ENCODE data around the genes STAB1, NT5DC2, MUSTN1 and SELENOK.

- PRO-cap: no peak
These were observed 8.4 kb downstream of the PPM1M start for GRCh38 chr3:52253698-52254712.

GRCh38 chr3:52299926-52300678 lies 12.5 kb downstream of the GLYCTK start:
- PRO-cap: no peak

GRCh38 chr3:52311409-52312182 lies 4.5 kb upstream of the DNAH1 start:
- PRO-cap: no peak

DNA sequence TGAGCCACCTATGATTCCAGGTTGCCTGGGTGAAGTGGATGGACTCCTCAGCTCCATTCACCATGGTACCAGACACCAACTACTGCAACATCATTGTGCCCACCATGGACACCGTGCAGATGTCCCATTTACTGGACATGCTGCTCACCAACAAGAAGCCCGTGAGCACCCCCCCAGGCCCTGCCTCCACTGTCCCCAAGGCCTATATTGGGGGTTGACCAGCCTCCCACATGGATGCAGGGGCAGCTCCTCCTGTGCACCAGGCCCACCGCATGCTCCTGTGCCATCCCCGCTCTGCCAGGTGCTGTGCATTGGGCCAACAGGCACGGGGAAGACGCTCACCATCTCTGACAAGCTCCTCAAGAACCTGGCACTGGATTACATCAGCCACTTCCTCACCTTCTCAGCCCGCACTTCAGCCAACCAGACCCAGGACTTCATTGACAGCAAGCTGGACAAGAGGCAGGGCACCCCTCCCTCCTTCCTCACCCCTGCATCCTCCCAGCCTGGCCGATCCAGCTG lies 37.8 kb downstream of the BAP1 start:
- PRO-cap: no peak

- PRO-cap: no peak
These were observed 36.8 kb downstream of the BAP1 start for GRCh38 chr3:52372905-52373475.

- PRO-cap: no peak
These were observed 1.4 kb downstream of the BAP1 start for GRCh38 chr3:52408283-52409026.

DNA sequence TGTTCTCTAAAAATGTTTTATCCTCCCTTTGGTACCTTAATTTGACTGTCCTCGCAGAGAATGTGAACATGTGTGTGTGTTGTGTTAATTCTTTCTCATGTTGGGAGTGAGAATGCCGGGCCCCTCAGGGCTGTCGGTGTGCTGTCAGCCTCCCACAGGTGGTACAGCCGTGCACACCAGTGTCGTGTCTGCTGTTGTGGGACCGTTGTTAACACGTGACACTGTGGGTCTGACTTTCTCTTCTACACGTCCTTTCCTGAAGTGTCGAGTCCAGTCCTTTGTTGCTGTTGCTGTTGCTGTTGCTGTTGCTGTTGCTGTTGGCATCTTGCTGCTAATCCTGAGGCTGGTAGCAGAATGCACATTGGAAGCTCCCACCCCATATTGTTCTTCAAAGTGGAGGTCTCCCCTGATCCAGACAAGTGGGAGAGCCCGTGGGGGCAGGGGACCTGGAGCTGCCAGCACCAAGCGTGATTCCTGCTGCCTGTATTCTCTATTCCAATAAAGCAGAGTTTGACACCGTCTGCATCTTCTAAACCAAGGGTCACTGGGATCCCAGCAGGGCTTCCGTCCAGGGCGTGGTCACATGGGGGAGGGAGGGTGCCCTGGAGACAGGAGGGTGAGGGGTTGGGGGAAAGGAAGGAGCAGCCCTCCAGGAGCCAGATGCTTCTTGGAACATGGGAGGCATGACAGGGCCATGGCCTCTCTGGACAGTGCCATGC lies 2.4 kb upstream of the STAB1 start:
- PRO-cap: no peak

DNA sequence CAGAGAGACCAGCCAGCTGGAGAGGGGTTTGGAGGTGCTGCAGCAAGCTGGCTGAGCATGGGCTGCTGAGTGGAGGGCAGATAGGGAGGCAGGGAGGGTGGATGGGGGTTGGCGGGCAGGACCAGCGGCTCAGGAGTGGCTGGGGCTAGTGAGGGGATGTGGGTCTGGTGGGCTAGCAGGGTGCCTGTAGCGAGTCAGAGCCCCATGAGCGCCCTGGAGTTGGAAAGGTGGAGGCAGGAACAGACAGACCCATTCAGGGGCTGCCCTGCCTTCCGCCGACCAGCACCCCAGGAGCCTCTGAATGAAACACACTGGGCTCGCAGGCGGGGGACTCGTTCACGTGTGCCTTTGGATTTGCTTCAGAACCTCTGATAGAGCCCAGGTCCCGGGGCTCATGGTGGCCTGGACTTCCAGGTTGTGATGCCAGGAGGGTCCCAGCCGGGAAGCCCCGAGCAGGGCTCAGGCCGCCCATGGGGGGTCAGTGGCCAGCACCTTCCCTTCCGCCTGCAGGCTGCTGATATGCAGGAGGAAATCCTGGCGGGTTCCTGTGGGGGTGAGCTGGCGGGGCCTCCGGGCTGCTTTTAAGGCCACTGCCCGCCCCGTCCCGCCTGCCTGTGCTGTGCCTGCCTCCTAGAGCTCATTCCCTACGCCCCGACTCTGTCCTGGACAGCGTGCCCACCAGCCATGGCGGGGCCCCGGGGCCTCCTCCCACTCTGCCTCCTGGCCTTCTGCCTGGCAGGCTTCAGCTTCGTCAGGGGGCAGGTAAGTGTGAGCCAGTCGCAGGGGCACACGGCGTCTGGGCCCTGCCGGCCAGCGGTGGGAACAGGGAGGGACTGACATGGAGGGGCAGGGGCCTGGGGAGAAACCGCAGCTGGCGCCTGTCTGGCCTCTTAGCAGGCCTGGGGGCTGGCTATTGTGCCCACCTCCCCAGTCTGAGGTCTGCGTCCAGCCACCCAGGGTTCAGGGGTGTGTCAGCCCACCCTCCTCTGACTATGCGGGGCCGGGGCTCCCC lies at the start of gene STAB1:
TSS of gene STAB1 (plus strand) at position 609 of the 1,012 bp plus-strand sequence.
- PRO-cap: no peak

- PRO-cap: bidirectional peak, plus-strand start at chr3:52533979, minus-strand start at chr3:52533762
These were observed at the start of gene NT5DC2 for GRCh38 chr3:52533055-52533928. Gene NT5DC2 (minus strand): TSS chr3:52533857.

DNA sequence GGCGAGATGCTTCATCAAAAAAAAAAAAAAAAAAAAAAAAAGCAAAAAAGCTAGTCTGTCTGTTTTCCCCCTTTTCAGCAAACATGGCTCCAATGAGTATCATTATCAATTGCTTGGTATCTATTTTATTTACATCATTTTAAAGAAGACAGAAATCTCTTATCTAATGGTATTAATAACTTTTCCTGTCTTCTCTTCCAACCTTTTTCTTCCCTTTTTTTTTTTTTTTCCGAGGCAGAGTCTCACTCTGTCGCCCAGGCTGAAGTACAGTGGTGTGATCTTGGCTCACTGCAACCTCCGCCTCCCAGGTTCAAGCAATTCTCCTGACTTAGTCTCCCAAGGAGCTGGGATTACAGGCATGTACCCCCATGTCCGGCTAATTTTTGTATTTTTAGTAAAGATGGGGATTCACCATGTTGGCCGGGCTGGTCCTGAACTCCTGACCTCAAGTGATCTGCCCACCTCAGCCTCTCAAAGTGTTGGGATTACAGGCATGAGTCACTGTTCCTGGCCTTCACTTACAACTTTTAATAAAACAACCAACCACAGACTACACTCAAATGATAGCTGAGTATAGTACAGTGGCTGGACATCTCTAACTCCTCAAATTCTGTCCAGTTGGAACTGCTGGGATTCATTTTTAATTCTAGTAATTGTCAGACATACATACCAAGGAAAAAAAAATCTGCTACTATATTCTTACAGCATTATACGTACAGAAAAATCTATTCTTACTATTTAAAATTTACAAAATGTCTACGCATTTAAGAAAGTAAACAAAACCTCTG lies 71.3 kb upstream of the GNL3 start:
- PRO-cap: no peak

DNA sequence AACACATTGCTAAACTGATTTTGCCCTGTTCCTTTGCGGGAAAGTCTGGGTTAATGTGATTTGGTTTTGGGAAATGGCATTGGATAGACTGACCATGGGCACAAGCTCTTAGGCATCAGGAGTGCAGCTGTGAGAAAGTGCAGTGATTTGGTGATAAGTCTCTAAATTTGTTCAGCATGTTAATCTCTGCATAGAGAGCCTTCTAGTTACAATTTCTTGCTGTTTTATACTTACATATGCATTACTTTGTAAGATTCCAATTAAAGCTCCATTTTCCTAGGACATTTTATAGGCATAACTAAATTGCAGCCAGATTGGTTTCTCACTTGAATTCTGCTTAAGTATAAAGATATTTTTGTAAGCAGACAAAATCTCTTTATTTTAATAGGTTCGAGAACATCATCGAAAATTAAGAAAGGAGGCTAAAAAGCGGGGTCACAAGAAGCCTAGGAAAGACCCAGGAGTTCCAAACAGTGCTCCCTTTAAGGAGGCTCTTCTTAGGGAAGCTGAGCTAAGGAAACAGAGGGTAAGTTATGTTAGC lies 1.1 kb downstream of the GNL3 start:
- PRO-cap: no peak

- PRO-cap: unidirectional peak, minus-strand start at chr3:52835019
These were observed at the start of gene MUSTN1 for GRCh38 chr3:52834644-52835382. Gene MUSTN1 (minus strand): TSS chr3:52835019.

DNA sequence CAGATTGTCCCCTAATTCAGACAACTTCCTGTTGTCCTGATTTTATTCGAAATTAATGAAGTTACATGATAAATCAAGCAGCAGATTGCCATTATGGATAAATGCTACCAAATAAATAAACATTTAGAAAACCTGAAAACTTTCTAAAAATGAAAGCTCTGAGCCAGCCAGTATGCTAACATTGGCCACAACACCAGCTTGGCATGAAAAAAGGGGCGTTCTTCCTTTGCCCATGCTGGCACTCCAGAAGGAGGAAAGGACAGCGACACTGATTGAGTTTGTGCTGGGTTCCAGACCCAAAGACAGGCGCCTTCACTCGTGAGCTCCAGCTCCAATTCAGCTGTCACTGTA lies 5.1 kb downstream of the STIMATE start:
- PRO-cap: no peak

DNA sequence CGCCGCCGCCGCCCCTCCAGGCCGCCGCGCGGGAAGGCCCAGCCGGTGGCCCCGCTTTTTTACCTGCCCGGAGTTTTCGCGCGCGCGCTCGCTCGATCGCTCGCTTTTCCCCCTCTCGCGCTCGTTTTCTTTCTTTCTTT lies 250 bp downstream of the SFMBT1 start:
- PRO-cap: no peak

DNA sequence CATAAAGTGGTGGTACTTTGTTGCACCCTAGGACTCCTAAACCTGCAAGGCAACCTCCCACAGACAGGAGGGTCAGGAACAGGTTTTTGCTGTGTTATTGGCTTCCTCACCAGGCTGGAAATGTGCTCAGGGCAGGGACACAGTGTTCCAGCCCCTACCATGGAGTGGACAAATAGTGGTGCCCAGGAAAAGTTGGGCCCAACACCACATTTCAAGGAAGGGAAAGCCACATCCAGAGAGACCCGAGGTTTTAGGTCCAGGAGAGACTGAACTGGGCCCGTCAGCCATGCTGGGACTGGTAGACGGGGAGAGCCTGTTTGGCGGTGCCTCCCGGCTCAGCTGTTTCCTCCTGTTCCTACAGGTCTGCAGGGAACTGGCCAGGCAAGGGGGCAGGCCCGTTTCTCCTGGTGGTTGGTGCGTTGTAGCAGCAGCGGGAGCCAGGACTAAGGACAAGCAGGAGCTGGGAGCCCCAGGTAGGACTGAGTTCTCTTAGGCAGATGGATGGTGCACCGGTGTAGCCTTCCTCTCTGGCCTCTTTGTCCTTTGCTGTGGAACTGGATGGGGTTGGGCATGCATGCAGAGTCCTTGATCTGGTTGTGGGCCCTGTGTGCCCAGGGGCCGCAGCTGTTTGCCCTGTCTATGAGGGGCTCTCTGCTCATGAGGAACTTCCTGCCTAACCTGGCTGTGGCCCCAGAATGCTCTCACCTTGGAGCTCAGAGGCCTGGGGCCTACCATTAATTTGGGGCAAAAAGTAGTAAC lies 3.9 kb downstream of the PRKCD start:
- PRO-cap: no peak

- PRO-cap: no peak
These were observed 25.5 kb downstream of the TKT start for GRCh38 chr3:53230241-53230753.

- PRO-cap: no peak
These were observed 20.8 kb downstream of the TKT start for GRCh38 chr3:53234964-53235427.

DNA sequence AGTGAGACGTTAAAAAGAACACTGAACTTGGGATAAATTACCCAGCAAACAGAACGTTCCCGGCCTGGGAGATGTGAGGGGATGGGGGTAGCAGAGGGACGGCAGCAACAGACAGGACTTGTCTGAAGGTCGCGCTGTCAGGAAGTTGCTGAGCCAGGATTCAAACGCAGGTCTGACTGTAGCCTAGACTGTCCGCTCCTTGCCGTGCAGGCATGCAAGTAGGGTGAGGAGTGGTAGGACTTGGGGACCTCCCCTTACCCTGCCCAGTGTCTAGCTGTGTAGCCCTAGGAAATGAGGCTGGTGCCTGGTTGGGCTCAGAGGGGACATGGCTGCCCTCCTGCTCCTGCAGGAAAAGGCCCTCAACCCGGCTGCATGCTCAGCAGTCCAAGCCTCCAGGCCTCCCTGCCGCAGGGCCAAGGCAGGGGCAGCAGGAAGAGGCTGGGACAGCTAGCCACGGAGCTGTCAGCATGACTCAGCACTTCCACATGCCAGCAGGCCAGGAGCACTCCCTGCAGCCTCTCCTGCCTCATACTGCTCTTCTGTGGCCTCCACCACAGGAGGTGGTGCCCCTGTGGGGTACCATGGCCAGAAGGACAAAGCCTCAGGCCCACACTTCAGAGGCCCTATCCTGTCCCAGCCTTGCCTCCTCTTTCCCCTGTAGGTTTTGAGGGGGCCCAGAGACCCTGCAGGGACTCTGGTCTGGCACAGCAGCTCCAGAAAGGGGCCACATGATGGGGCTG lies 19.8 kb downstream of the TKT start:
- PRO-cap: no peak

DNA sequence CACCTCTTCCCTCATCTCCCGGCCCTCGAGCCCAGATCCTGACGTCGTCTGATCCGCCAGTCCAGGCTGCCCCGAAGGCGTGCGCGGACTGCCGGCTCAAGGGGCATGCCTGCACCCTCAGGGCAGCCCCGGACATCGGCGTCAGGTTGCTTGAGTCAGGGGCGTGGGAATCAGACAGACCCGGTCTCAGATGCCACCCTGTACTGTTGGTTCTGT lies 204 bp downstream of the IL17RB start:
- PRO-cap: no peak

DNA sequence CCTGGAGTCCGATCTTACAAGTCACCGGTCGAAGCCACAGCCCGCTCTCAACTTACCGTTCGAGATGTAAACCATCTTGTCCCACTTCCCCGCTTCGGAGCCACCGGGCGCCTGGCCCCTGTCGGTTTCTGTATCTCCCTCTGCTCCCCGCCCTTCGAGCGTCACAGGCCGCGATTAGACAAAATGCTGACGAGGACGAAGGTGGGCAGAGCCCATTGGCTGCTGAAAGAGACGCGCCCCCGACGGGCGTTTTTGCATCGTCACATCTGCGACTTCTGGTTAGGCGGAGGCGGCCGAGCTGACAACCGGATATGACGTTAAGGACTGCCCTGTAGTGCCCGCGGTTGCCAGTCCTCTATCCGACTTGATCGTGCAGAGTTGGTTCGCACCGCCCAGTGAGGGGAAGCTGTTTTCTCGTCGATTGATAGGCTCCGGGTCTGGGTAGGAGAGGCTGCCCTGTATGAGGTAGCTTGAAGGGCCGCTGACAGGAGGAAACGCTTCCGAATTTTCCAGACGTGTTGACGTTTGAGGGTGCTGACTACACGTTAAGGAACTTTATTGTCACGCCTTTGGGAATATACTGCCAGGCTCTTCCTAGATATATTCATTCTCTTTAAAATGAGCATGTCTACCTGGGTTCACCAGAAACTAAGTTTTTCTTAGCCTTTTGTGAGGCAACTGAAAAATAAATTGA lies at the start of gene SELENOK:
TSS of gene SELENOK (minus strand) at position 146 of the 694 bp plus-strand sequence.
- PRO-cap: bidirectional peak, plus-strand start at position 350 of the sequence, minus-strand start at position 142 of the sequence

Data from osteocyte (in vitro differentiated cells).